ENCODE data around the gene PARVB.

DNA sequence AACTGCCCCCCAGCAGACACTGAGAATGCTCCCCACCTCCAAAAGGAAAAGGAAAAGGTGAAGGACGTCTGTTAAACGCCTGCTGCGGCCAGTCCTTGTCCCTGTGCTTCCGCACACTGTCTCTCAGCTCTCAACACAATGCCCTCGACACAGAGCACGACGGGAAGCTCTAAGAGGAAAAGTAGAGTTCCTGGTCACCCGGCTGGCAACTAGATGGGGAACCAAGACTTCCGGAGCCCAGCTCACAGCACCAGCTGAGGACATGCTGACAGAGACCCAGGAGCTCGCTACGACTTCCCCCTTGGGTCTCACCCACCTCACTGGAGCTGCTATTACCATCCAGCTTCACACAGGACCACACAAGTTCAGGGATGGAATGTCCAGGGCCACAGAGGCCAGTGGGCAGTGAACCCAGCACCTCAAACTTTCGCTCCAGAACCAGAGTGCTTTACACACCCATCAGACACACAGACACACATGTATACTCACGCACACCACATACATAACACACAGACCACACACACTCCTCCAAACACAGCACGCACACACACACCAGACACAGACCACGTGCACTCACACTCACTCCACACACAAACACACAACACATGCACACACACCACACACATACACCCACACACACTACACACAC, 9.6 kb downstream of the SULT4A1 start:
- PRO-cap = no peak
- RAMPAGE, long total RNA, 5 experiments = no peak in any of the 5 experiments
- RRBS = no CpG with 5 or more reads among the region's 15 CpGs

- PRO-cap = bidirectional peak, plus-strand start at chr22:44024277, minus-strand start at chr22:44024132; bidirectional peak, plus-strand start at chr22:44024800, minus-strand start at chr22:44024806
- RAMPAGE, long total RNA, 5 experiments = start-site peak on the plus strand in 3 of 5 experiments, at chr22:44024302-44024384 at its widest, 30 to 64 reads per replicate
- RRBS = 2% methylated on average over 59 of the region's 130 CpGs
Observed at GRCh38 chr22:44023831-44024947, at the start of gene PARVB. TSS of gene PARVB (plus strand) at chr22:44024302.

GRCh38 chr22:44056822-44057175, 32.7 kb downstream of the PARVB start:
- PRO-cap = no peak
- RAMPAGE, long total RNA, 5 experiments = no peak in any of the 5 experiments
- RRBS = no CpG with 5 or more reads among the region's 5 CpGs

DNA sequence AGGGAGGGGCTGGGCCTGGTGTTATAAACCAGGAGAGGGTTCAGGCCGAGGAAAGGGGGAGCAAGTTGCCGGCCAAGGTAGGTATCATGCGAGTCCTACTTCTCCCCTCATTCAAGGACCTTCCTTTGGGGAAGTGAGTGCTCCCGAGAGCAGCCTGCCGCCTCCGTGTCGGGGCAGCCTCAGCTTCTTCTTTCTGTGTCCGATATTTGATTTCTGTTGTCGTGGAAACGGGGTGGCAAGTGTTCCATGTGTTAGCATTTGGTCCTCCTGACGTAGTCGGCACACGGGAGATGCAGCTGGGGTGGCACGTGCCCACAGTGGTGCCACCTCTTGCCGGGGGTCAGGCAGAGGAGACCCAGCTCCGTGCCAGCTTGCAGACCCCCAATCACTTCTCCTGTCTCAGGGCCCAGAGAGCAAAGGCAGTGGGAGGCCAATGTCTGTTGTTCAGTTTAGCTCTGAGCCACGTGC, 44.3 kb downstream of the PARVB start:
- PRO-cap = no peak
- RAMPAGE, long total RNA, 5 experiments = no peak in any of the 5 experiments
- RRBS = no CpG with 5 or more reads among the region's 17 CpGs

DNA sequence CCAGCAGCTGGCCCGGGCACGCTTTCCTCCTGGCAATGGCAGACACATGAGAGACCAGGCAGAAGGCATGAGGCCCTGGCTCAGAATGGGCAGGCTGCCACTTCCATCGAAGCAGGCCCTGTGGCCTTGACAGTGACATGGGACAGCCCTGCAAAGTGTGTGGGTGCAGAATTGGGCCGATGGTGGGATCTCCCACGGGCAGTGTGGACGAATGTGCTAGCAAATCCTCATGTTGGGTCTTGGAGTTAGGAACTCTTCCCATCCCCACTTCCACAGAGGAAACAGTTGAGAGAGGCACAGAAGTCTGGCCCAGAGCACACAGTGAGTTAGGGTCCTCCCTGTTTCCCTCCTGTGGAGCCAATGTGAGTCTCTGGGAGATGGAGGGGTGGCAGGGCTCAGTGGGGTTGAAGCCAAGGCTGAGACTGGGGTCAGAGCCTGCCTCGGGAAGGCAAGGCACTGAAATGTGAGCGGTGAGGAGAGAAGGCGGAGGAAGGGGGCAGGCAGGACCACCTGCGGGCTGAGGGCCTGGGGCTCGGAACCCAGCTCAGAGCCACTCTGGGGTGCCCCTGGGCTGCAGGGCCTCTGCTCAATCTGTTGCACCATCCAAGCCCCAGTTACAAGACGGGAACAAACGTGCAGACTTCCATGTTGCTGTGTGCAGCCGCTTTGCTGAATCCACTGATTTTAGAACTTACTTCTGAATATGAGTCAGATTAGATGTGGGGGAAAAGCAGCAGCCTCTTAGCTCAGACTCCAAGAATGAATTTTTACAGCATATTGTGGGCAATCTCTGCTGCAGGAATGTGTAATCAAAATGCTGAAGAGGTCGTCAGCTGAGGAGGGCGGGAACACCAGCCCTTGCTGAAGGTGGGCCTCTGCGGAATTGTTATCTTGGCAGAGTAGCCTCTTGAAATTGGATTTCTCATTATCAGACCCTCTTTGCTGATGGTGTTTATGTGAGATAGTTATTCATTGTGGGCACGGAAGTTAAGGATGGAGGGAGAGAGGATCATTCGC, 21.4 kb downstream of the PARVG start:
- PRO-cap = no peak
- RAMPAGE, long total RNA, 5 experiments = no peak in any of the 5 experiments
- RRBS = no CpG with 5 or more reads among the region's 19 CpGs

- PRO-cap = no peak
- RAMPAGE, long total RNA, 5 experiments = no peak in any of the 5 experiments
- RRBS = no CpG with 5 or more reads among the region's 7 CpGs
Observed at GRCh38 chr22:44326328-44326739, 13.6 kb upstream of the SHISAL1 start.

GRCh38 chr22:44360615-44361428, 48.1 kb upstream of the SHISAL1 start:
- PRO-cap = unidirectional peak, plus-strand start at chr22:44361017
- RAMPAGE, long total RNA, 5 experiments = no peak in any of the 5 experiments
- RRBS = 11% methylated on average over 8 of the region's 27 CpGs

DNA sequence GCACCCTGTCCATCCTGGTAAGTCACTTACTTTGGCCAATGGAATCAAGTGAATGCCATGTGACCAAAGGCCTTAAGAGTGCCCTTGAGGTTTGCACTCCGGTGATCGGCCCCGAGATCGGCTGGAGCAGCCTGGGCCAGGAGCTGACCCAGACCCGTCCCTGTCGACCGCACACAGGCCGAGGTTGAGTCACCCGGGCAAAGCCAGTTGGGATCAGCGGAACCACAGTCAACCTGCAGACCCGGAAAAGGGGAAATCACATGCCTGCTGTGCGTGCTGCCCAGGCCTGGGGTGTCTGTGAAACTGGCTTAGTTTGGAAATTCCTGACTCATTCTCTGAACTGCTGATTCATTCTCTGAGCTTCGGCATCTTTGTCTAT, 48.8 kb downstream of the RTL6 start:
- PRO-cap = no peak
- RAMPAGE, long total RNA, 5 experiments = no peak in any of the 5 experiments
- RRBS = no CpG with 5 or more reads among the region's 13 CpGs

GRCh38 chr22:44638921-44639693, 62.9 kb upstream of the PRR5 start:
- PRO-cap = no peak
- RAMPAGE, long total RNA, 5 experiments = no peak in any of the 5 experiments
- RRBS = 63% methylated on average over 9 of the region's 33 CpGs

DNA sequence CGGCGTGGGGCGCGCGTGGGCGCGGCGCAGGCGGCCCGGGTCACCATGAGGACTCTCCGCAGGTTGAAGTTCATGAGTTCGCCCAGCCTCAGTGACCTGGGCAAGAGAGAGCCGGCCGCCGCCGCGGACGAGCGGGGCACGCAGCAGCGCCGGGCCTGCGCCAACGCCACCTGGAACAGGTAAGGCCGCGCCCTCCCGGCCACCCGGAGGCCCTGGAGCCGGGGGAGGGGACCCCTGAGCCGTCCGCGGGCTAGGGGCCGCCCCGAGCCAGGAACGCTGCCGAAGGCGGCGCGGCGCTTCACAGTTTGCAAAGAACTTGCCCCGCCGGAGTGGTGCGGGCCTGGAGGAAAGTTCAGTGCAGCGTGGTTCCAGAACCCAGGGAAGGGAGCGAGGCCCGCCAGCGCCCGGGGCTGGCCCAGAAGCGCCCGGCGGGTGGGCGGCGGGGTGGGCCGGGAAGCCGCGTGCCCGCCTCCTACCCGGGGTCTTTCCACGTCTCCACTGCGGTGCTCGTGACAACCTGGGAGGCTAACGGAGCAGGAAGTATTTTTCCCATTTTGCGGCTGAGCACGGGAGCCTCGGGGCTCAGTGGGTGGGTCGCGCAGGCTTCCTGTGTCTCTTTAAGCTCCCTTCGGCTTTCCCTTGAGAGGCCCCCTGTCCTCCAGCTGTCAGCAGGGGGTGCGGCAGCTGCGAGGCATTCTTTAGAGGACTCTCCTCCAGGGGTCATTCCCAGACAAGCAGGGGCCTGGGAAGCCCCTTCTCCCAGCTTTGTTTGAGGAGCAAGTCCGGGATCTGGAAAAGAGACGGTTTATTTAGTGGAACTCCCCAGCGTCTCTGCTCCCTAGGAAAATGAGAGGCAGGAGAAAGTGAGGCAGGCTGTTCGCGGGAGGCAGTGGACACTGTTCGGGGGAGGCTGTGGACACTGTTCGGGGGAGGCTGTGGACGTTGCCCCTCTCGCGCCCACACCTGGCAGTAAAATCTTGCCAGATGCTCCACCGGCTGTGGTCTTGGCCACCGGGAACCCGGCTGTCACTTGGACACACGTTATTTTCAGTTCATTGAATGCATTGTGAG, 761 bp downstream of the PRR5 start:
- PRO-cap = unidirectional peak, minus-strand start at position 172 of the sequence; unidirectional peak, minus-strand start at position 500 of the sequence
- RAMPAGE, long total RNA, 5 experiments = no peak in any of the 5 experiments
- RRBS = 2% methylated on average over 40 of the region's 84 CpGs

DNA sequence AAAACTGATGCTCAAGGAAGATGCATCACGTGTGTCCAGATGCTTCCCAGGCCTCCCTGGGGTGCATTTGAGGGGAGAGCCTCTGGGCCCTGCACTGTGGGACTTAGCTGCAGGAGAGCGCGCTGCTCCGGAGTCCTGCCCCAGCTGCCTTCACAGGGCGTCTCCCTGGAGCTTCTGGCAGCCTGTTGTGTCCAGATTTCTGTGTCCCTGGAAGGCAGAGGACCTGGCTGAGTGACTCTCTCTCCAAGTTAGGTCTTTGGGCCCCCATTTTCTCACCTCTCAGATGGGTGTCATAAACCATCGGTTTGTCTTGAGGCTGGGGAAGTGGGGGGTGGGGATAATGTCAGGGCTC, 3.1 kb downstream of the ARHGAP8 start:
- PRO-cap = unidirectional peak, plus-strand start at position 194 of the sequence
- RAMPAGE, long total RNA, 5 experiments = no peak in any of the 5 experiments
- RRBS = no CpG with 5 or more reads among the region's 6 CpGs

DNA sequence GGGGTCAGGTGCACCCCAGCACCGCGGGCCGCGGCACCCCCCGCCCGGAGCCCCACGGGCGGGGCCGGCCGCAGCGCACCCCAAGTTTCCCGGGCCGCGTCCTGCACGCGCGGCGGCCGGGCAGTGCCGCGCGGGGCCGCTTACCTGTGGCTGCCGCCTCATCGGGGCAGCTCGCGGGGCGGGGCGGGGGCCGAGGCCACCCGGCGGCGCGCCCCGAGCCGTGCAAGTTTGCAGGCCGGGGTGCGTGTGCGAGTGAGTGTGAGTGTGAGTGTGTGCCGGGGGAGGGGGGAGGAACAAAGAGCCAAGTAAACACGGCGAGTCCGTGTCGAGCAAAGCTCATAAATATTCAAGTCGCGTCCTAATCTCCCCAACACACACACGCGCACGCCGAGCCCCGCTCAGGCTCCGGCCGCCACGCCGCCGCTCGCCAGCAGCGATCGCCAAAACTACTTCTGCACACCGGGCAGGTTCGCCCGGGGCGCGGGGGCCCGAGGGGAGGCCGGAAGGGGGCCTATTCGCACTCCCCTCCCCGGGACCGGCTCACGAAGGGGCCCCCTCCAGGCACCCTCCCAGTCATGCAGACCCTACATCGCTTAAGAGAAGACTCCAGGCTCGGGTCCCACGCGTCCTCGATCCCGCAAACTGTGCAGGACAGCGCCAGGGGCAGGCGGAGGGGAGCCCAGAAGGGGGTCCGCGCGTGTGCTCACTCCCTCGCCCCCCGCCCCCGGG, 991 bp downstream of the PHF21B start:
- PRO-cap = no peak
- RAMPAGE, long total RNA, 5 experiments = no peak in any of the 5 experiments
- RRBS = 10% methylated on average over 40 of the region's 84 CpGs

DNA sequence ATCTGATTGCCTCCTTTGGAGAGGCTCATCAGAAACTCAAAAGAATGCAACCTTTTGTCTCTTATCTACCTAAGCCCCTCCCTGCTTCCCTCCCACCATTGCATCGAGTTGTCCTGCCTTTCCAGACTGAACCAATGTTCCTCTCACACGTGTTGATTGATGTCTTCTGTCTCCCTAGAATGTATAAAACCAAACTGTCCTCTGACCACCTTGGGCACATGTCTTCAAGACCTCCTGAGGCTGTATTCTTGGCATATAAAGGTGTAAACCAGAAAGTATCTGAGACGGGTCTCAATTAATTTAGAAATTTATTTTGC, 42.9 kb upstream of the PHF21B start:
- PRO-cap = no peak
- RAMPAGE, long total RNA, 5 experiments = no peak in any of the 5 experiments
- RRBS = no CpG with 5 or more reads among the region's 3 CpGs

- PRO-cap = no peak
- RAMPAGE, long total RNA, 5 experiments = start-site peak on the minus strand in 1 of 5 experiments, at chr22:45162440-45162918 at its widest, 32 reads per replicate
- RRBS = no CpG with 5 or more reads among the region's 27 CpGs
Observed at GRCh38 chr22:45162282-45163007, 1.3 kb upstream of the NUP50 start.

DNA sequence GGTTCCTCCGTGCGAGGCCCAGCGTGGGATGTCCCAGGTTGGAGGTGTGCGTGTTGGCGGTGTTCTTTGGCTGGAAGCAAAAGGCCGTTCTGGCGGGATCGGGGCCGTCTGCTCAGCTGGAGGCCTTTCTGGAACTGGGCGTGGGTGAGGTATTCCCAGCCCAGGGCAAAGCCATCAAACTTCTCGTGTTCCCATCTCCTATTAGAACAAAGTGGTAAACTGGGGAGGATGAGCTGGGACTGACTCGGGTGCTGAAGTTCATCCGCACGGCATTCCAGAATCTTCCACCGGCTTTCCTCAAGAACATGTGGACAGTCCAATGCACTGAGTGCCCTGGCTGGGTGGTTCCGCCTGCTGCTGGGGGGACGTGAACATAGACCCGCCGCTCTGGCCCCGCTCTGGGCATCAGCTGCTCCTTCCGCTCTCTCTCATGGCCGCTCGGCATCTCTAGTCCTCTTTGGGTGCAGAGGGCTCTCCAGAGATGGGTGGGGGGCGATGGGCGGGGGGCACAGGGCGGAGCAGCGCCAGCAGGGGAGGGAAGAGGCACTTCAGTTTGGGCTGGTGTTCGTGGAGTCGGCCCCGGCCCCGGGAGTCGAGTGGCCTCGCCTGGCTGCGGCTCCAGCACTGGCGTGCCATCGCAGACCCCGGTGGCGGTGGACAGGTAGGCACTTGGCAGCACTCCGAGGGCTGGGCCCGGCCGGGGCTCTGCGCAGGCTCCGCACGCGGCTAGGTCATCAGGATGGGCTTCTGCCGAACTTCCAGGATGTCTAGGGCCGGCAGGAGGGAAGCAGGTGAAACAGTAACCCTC, 32.9 kb downstream of the NUP50 start:
- PRO-cap = no peak
- RAMPAGE, long total RNA, 5 experiments = start-site peak on the minus strand in 1 of 5 experiments, centred at position 694 of the sequence, 18 reads per replicate
- RRBS = 90% methylated on average over 10 of the region's 47 CpGs

- PRO-cap = no peak
- RAMPAGE, long total RNA, 5 experiments = no peak in any of the 5 experiments
- RRBS = no CpG with 5 or more reads among the region's 2 CpGs
Observed at GRCh38 chr22:45280197-45280389, 4.7 kb upstream of the UPK3A start.

DNA sequence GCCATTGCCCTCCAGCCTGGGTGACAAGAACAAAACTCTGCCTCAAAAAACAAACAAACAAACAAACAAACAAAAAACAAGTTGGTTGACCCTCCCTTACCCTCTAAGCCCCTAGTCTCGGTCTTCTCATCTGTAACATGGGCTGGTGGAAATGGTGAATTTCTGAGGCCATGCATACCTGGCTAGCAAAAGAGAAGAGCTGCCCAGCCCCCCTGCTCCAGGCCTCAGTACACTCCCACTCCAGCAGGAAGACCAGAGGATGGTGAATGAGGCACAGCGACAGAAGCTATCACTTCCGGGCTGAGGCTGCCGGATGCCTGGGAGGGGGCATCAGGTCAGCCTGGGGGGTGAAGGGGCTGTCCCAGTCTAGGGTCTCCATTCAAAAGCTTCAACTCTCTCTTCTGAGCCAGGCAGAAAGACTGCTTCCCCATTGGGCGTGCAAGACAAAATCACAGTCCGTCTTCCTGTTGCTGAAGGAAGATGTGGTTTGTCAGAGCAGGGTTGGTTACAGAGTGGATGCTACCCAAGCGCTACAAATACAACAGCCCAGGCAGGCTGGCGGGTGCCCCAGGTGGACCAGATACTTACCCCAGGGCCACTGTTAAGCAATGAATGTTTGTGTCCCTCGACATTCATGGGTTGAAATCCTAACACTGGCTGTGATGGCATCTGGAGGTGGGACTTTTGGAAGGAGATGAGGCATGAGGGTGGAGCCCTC, 11.8 kb downstream of the UPK3A start:
- PRO-cap = no peak
- RAMPAGE, long total RNA, 5 experiments = no peak in any of the 5 experiments
- RRBS = no CpG with 5 or more reads among the region's 9 CpGs

DNA sequence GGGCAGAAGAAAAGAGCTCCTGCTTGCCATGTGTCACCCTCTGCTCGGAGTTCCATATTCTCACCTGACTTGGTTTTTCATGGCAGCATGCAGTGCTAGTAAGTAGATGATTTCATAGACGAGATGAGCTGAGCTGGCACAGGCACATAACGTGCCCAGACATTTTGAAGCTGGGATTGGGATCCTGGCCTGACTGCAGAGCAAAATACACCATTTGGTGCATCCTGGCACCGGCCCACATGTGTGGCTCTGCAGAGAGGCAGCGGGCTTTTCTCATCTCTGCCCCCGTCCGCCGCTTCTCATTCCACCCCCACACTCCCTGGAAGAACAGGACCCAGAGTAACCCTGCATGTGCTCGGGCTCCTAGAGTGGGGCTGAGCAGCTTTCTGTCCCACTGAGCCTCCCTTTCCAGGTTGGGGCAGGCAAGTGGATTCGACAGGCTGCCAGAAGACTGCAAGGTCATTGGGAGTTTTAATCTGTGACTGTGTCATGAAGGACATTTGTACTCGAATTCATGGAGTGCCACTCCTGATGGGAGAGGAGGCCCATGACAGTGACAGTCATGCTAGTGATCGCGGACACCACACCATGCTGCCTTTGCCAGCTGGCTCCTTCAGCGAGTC, 24.9 kb downstream of the FAM118A start:
- PRO-cap = no peak
- RAMPAGE, long total RNA, 5 experiments = start-site peak on the plus strand in 1 of 5 experiments, centred at position 320 of the sequence, 11 reads per replicate
- RRBS = no CpG with 5 or more reads among the region's 14 CpGs

DNA sequence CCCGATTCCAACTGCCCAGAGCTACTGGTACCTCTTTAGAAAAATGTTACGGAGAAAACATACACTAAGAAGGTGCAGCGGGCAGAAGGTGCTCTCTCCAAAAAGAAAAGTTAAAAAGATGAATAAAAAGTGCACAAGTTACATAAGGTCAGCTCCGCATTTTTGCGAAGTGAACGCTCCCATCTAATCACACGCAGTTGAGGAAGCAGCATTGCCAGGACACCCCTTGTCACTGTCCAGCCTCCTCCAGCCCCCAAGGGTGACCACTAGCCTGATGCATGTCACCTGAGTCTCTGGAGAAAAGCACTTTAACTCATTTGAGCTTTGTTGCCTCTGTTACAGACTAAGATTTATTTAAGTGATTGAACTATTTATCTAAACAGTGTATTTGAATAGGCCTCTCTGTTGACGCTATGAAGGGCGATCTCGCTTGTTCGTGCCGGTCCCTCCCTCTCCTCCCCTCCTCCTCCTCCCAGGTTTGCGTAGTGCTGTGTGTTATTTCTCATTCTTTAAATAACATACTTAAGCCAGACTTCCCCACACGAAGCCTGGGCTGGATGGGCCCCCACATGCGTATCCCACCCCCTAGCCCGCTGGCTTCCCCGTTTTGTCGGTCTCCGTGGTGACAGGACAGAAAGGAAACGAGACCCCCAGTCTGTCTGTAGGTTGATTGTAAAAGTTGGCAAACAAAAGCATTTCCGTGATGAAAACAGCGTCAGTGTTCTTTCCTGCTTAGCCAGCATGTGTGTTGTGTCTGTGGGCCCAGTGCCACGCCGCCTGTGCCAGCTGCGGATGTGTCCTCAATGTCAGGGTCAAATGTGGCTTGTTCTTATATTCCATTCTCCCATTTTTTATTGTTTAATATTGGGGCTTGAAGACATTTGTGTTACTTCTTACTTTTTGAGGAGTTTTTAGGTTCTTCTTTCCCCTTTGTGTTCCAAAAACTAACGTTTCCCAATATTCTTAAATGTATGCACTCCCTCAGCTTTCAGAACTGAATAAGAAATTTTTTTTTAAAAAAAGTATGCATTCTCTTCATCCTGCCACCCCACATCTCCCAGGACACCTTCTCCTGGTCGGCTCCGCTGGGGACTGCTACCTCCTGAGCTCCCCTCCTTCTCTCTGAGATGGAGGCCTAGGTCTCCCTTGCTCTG, 27.2 kb downstream of the FAM118A start:
- PRO-cap = no peak
- RAMPAGE, long total RNA, 5 experiments = no peak in any of the 5 experiments
- RRBS = no CpG with 5 or more reads among the region's 28 CpGs

- PRO-cap = no peak
- RAMPAGE, long total RNA, 5 experiments = no peak in any of the 5 experiments
- RRBS = no CpG with 5 or more reads among the region's 6 CpGs
Observed at GRCh38 chr22:45341505-45341950, 31.8 kb downstream of the FAM118A start.